ENCODE results near the genes RNF13, SERP1, EIF2A and ERICH6.

GRCh38 chr3:149812101-149813318 is at the start of gene RNF13:
RNF13 (plus strand) TSS chr3:149813215.
- PRO-cap: bidirectional peak, plus-strand start at chr3:149812714, minus-strand start at chr3:149812613; bidirectional peak, plus-strand start at chr3:149813204, minus-strand start at chr3:149812998
- RRBS: 0% methylated on average over 6 of the region's 68 CpGs

DNA sequence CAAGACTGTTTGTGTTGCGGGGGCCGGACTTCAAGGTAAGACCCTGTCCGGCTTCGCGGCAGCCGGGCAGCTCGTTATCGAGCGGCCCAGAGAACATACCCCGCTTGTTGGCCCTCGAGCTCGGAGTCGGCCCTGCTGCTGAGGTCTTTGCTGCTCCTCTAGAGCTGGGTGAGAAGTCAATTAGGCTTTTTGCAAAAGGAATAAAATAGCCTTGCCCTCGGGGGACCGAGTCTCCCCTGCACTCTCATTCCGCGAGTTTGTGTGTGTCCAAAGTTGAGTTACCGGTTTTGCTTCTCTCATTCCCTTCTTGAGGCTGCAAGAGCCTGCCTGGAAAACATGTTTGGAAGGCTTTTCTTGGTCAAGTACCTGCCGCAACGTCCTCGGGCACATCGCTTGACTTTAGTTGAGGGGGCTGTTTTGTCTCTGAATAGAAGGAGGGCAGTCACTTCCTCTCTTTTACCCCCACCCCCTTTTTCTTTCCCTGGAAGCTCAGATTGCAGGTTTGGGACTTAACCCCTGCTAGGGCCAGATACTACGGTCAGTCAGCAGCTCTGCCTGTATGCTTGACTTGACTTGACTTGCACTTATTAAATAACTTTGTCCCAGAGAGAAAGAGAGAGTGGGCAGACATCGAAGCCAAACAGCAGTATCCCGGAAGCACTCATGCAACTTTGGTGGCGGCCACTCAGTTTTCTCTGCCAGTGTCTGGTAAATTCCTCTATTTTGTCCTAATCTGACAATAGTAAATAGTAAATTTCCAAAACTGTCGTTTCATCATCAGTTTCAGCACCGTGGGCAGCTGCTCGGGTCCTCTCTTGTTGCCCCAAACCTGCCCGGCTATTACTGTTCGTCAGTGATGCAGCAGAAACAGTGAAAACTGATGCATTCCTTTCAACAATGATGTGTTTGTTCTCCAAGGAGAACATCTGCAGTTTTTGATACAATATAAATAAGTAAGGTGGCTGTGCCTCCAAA is 591 bp downstream of the RNF13 start:
- PRO-cap: bidirectional peak, plus-strand start at position 528 of the sequence, minus-strand start at position 391 of the sequence; bidirectional peak, plus-strand start at position 678 of the sequence, minus-strand start at position 565 of the sequence
- RRBS: 0% methylated on average over 2 of the region's 31 CpGs

DNA sequence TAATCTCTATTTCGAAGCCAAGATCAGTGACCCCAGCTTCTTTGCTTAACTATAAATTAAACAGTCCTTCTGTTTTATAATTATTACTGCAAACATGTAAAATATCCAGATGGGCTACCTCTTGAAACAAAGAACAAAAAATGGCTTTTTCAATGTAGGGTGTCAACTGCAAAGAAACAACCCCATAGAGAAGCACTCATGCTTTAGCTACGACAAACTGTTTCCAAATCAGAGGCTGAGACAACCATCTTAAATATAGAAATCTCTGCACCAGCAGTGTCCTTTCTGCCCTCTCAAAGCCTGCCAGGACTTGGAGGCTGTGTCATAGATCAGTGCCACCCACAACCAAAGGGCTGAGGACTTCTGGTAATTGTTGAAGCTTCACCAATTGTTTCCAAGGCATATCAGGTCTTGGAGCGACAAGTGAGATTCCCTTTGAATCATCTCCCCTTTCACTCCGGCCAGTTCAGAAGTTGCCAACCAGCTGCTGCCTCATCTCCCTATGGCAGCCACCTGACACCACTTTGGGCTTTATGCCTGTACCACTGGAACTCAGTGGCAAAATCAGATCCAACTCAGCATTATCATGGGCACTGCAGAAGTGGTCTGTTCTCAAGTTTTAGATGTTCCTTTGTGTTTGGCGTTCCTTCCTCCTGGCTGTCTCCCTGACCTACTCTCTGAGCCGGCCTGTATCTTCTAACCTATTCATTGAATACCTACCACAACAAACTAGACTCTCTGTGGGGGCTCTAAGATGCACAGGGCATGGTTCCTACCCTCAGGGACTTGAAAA is 90.6 kb upstream of the PFN2 start:
- PRO-cap: no peak
- RRBS: no CpG with 5 or more reads among the region's 6 CpGs

DNA sequence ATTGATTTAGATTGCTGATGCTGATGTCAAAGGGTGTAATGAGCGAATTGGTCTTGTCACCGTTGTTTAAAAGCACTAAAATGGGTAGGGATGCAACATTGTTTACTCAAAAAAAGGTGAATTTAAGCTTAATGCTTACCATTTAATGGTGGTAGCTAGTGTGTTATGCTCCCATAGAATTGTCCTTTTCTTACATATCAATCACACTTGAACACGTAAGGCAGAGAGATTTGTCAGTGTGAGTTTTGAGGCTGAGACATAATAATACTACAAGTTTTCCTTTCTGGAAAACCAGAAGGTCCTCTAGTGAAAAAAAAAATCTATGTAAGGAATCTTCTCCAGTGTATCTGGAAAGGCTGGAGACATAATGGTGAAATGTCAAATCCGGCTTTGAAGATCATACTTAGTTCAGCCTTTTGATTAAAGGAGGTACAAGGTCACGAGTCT is 3.4 kb downstream of the TSC22D2 start:
- PRO-cap: no peak
- RRBS: no CpG with 5 or more reads among the region's 5 CpGs

GRCh38 chr3:150441375-150442187 is 33.5 kb downstream of the TSC22D2 start:
- PRO-cap: no peak
- RRBS: no CpG with 5 or more reads among the region's 5 CpGs

GRCh38 chr3:150443940-150444526 is 35.9 kb downstream of the TSC22D2 start:
- PRO-cap: no peak
- RRBS: no CpG with 5 or more reads among the region's 5 CpGs

GRCh38 chr3:150458655-150459324 is 50.7 kb downstream of the TSC22D2 start:
- PRO-cap: no peak
- RRBS: no CpG with 5 or more reads among the region's 5 CpGs

GRCh38 chr3:150541120-150541969 is 5.0 kb downstream of the SERP1 start:
- PRO-cap: no peak
- RRBS: no CpG with 5 or more reads among the region's 4 CpGs

GRCh38 chr3:150545935-150546576 is at the start of gene SERP1:
SERP1 (minus strand) TSS chr3:150546496.
- PRO-cap: bidirectional peak, plus-strand start at chr3:150546312, minus-strand start at chr3:150546341; bidirectional peak, plus-strand start at chr3:150546788, minus-strand start at chr3:150546526
- RRBS: 1% methylated on average over 28 of the region's 85 CpGs

- PRO-cap: bidirectional peak, plus-strand start at chr3:150546788, minus-strand start at chr3:150546526
- RRBS: 0% methylated on average over 6 of the region's 28 CpGs
Observed at GRCh38 chr3:150546577-150546858, at the start of gene EIF2A. EIF2A (plus strand) TSS chr3:150546787.

GRCh38 chr3:150607262-150607839 is 4.2 kb downstream of the SELENOT start:
- PRO-cap: no peak
- RRBS: no CpG with 5 or more reads among the region's 6 CpGs

DNA sequence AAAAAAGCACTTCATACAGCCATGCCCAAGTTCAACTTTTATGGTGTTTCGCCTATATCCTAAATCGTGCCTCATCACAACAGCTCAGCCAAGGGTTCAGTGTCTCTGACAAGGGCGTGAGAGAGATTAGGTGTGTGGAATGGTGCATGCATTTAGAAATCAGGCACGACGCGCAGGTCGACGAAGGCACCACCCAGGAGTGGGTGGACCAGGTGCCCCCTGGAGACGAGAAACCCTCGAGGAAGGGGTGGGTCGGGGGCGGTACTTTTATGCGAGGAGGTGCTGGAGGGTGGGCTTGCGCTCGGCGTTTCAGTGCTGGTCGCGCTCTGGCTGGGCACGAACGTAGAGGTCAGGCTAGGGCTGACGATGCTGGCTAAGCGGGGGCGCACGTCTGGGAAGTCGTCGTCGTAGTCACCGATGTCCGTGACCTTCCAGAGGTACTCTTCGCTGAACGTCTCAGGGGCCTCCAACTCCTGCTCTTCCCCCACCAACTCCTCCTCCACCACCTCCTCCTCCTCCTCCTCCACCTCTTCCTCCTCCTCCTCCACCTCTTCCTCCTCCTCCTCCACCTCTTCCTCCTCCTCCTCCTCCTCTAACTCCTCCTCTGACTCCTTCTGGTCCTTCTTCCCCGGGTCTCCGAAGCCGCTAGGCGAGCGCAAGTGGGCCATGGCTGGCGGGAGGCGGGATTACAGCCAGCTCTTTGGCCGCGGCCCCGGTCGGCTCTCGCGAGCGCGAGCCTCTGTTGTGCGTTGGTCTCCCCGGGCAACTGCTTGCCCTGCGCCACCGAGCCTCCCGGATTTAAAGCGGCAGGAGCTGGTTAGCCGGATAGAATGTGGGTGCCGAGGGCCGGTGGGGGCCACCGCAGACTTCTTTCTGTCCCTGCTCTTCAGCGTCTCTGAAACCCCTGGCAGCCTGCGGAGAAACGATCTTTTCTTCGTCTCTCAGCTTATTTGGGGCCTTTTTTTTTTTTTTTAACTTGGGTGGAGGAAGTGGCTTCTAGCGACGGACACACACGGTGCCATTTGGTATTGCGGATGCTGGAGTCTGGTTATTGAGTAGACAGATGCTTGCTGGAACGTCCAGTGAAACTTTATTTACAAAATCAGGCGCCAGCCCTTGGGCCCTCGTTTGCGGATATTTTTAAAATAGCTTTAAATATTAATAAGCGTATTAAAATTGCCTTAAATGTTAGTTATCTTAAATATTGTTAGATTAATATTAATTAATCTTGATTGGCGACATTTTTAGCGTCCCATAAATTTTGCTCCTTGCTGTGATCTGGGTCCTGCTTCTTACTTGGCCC is at the start of gene ERICH6:
Gene ERICH6, minus strand, starts transcription at position 690 of the 1,303 bp plus-strand sequence.
- PRO-cap: bidirectional peak, plus-strand start at position 801 of the sequence, minus-strand start at position 661 of the sequence
- RRBS: 1% methylated on average over 16 of the region's 71 CpGs

GRCh38 chr3:150725470-150726041 is 21.8 kb upstream of the ERICH6 start:
- PRO-cap: no peak
- RRBS: no CpG with 5 or more reads among the region's 10 CpGs

DNA sequence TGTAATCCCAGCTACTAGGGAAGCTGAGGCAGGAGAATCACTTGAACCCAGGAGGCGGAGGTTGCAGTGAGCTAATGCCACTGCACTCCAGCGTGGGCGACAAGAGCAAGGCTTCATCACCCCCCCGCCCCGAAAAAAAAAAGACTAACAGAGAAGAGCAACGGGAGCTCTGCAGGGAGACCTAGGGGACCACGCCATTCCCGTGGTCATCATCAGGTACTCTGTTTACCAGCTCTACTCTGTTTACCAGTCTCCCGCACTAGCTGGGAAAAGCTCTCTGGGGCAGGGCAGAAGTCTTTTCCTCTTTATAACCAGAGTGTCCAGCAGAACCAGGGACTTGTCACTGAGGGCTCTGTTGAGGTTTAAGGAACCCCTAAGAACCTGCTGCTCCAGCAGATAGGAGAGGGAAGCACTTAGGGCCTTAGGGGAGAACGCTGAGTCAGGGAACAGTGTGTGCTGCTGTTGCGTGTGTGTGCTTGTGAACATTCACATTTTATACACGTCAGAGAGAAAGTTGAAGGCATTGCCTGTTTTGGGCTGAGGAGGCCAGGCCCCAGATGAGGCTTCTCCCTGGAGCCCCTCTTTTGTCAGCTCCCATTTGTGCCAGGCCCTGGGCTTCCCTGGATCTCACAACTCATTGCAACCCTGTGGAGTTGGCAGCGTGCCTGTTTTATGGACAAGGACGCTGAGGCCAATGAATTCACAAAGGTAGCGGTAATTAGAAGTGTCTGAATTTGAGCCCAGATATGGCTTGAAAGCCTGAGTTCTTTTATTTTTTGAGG is 24.0 kb upstream of the ERICH6 start:
- PRO-cap: bidirectional peak, plus-strand start at position 523 of the sequence, minus-strand start at position 375 of the sequence
- RRBS: no CpG with 5 or more reads among the region's 15 CpGs

DNA sequence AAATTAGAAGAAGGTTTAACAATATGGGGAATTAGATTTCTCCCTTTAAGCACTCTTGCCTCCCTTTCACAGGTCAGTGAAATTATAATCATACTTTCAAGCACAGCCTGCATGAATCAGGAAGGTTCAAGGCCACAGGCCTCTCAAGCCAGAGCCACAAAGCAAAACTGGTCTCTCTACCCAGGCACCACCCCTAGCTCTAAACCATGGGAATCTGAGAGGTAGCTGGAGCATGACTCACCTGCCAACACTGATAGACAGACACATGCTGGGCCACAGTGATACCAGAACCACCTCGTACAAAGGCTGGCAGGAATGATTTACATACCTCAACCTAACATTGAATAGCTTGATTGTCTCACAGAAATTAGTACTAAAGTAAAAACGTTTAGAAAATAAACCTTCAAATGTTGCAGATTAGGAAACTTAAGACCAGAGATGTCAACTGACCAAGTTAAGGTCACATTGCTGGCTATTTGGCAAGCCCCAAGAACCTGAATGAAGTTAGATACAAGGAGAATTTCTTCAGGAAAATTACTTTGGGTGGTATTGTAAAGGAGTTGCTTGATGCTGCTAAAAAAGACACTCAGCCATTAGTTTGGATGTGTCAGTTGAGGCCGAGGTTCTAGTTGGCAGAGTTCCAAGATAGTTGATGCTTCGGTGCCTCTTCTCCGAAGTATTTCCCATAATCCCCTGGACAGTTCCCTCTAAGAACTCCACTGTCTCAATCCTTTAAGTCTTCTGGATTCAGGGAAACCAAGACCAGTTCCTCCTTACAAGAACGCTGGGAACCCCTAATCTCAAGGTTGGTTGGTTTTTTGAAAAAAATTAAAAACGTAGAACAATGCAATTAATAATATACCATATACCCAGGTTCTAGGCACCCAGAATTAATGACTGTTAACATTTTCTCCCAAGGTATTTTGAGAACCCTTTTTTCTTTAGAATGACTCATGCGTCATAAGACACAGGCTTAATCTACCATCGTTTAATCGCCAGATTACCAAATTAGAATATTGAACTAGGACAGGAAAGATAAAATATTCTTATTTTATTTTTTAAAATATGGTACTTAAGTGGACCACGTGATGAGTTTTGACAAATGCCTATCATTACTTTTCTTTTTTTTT is 24.3 kb downstream of the SIAH2 start:
- PRO-cap: no peak
- RRBS: no CpG with 5 or more reads among the region's 11 CpGs

- PRO-cap: no peak
- RRBS: no CpG with 5 or more reads among the region's 5 CpGs
Observed at GRCh38 chr3:150754791-150755513, 8.0 kb downstream of the SIAH2 start.

DNA sequence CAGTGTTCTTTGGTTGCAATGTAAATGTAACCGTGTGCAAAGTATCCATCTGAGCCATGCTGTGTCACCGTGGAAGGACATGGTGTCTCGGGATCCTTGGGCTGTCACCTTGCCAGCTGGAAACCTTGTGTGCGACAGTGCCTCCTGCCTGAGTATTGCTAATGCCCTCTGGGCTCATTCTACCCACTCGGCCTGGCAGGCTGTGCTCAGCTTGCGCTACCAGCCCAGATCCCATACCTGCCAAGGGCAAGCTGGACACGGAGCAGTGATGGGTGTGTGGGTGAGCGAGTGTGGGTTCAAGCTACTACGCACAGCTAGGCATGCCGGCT is 10.7 kb upstream of the SIAH2 start:
- PRO-cap: no peak
- RRBS: no CpG with 5 or more reads among the region's 10 CpGs

DNA sequence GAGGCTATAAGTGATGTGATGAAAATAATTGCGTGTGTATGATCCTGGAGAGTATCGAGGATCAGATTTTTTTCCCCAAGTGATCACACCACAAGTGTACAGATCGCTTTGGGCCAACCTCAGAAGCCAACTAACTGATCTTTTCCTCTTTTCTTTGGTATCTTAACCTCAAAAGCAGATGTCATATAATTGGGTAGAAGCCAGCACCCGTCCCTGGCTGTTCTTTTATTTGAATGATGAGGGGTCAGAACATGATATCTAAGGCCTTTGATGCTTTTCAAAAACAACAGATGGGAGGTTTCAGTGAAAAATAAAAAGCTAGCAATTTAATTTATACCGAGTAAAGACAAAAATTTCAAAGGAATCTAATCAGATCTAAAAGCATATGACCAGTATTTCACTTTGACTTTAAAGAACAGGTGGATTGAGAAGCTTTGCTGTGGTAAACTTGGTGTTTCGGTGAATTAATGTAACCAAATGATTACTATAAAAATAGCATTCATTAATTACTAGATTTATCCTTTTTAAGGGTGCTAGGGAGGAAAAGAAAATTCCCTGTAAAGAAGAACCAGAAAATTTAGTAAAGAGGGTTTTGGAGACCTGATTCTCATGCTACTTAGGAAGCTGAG is 3.1 kb downstream of the P2RY14 start:
- PRO-cap: no peak
- RRBS: no CpG with 5 or more reads among the region's 6 CpGs

GRCh38 chr3:151275949-151277120 is 2.0 kb downstream of the P2RY14 start:
- PRO-cap: no peak
- RRBS: no CpG with 5 or more reads among the region's 9 CpGs

- PRO-cap: no peak
- RRBS: no CpG with 5 or more reads among the region's 1 CpG
Observed at GRCh38 chr3:151281631-151281771, 3.2 kb upstream of the P2RY14 start.

Measured in MCF 10A (cell line).